Hair follicular keratinocyte (primary cell): Measurements from ENCODE around the genes MICU1 and FAM149B1.

GRCh38 chr10:72308351-72308988 is 34.7 kb downstream of the DDIT4 start:
- RAMPAGE, long total RNA = no peak

GRCh38 chr10:72318292-72318811 is 36.4 kb downstream of the DNAJB12 start:
- RAMPAGE, long total RNA = no peak

DNA sequence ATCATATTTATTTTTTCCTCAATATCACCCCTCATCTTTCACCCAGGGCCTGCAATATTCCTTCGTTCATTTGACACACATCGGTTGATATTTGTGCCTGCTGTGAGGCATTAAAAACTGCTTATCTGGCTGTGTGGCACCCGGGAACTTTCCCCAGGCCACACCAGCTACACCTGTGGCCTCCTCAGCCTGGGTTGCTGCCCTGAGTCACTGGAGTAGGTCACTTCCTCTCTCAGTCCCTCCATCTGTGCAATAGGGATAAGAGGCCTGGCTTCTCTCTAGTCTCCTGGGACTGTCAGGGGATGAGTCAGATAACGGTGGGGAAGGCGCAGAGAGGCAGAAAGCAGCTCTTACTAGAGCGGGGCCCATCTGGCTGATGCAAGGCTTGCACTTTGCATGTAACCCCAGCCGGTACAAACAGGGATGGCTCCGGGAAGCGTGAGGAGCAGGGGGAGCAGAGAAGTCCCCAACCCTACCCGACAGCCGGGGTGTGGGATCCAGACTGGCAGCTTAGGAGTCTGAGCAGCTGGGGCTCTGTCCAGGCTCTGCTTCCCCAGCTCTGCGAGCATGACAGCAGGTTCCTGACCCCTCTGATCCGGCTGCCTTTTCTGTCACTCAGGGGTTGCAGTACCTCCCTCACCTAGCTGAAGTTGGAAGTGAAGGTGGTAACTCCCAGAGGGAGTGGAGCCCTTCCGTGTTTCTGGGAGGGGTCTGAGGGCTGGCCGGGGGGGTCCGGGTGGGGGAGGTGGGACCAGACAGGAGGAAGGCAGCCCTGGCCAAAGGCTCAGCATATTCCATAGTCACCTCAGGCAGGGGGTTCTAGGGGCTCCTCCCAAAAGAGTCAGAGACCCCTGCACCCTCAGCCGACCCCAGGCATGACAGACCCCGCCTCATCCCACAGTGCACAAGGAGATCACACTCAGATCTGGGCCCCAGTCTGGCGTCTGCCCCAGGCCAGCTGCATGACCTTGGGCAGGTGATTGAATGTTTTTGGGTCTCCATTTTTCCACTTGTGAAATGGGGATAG is 33.8 kb downstream of the DNAJB12 start:
- RAMPAGE, long total RNA = no peak

DNA sequence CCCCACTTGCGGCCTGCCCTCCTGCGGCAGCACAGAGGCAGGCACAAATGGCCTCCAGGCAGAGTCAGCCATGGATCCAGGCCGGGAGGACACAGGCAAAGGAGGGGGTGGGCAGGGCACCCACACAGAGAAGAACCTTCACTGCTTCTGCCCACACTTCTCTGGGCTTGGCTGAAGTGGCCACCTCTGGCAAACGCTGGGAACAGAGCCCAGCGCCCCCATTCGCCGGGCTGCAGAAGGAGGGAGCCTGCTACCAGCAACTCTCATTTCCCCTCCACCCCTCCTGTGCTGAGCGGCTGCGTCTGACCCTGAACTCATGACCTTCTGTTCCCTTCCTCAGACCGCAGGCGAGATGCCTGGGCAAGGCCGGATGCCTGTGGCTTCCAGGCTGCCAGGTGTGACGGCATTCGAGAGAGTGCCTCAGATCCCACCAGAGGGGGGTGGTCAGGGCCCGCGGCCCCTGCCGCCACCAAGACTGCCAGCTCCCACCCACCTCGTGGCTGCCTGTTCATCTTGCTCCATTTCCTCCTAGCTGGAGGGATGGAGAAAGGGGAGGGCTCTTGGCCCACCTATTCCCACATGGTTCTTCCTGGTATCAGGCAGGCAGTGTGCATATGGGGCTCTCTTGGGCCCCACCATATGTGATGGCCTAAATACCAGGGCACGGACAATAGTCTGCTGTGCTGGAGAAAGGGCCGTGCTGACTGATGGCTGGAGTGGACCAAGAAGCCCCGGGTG is 19.8 kb downstream of the DNAJB12 start:
- RAMPAGE, long total RNA = no peak

- RAMPAGE, long total RNA = no peak
Observed at GRCh38 chr10:72340642-72341332, 13.9 kb downstream of the DNAJB12 start.

DNA sequence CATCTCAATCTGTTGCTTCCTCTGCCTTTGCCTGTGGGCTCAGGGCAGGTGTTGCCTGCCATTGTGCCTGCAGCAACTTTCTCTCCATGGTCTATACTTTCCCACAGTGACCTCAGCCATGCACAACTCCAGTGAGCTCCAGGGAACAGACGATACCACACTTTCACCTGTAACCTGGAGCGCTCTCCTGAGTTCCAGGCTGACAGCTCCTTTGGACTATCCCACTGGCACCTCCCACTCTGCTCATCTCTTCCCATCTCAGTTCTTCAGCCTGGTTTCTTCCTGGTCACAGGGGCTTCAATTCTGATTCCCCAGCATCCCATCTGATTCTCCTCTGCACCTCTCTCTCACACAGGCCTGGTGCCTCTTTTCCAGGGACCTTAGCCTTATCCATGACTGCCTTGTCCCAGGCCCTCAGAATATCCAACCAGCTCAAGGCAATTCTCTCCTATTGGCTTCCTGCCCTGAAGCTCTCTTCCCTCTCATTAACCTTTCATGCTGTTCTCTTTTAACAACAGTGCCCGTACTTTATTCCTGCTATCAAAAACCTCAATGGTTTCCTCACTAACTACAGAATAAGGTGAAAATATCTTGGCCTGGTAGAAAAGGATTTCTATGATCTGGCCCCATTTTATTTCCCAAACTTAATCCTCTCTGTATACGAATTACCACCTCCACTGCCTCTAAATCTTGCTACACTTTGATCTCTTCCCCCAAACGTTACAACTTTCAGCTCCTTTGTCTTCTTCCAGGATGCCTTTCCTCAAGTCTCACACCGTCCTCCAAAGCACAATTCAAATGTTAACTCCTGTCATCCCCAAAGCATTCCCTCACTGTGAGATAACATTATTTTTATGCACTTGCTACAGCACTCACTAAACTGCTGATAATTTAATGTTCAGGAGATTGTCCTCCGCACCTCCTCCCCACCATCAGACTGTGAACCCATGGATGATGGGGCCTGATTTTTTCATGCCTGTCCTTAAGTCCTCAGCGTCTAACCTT is 2.8 kb downstream of the DNAJB12 start:
- RAMPAGE, long total RNA = no peak

GRCh38 chr10:72353250-72353934 is 1.3 kb downstream of the DNAJB12 start:
- RAMPAGE, long total RNA = no peak

DNA sequence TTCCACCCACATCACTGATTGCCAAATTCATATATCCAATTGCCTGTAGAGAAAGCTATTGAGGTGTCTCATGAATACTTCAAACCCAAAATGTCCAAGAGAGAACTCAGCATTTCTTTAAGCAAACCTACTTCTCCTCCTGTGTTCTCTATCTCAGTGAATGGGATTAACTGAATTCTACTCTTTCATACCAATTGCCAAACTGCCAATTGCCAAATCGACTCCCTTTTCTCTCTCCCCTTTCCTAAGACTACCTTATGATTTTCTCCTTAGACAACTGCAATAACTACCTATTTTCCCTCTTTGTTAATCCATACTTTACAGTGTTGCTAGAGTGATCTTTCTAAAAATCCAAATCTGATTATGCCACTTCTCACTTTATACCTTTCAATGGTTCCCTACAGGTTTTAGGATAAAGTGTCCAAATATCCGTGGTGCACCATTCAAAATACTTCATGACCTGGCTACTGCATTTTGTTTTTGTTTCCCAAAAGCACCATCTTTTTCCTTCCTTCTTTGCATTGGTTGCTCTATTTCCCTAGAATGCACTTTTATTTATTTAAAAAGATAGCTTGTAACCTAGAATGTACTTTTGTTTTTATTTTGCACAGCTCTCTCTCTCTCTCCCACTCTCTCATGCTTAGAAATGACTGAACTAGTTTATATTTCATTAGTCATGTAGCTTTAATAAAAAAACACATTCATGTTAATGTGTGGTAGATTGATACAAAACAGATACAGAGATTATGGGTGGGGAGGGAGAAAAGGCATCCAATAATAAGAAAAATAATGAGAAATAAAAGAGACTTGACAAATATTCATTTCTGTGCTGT is 105.2 kb upstream of the DNAJB12 start:
- RAMPAGE, long total RNA = no peak

DNA sequence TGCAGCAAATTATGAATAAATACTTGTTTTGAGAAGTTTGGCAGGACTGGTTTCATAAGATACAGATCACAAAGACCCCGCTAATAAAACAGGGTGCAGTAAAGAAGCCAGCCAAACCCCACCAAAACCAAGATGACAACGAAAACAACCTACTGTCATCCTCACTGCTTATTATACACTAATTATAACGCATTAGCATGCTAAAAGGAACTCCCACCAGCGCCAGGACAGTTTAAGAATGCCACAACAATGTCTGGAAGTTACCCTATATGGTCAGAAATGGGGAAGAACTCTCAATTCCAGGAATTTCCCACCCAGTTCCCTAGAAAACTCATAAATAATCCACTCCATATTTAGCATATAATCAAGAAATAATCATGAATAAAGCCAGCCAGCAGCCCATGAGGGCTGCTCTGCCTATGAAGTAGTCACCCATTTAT is 20.8 kb downstream of the MICU1 start:
- RAMPAGE, long total RNA = no peak

DNA sequence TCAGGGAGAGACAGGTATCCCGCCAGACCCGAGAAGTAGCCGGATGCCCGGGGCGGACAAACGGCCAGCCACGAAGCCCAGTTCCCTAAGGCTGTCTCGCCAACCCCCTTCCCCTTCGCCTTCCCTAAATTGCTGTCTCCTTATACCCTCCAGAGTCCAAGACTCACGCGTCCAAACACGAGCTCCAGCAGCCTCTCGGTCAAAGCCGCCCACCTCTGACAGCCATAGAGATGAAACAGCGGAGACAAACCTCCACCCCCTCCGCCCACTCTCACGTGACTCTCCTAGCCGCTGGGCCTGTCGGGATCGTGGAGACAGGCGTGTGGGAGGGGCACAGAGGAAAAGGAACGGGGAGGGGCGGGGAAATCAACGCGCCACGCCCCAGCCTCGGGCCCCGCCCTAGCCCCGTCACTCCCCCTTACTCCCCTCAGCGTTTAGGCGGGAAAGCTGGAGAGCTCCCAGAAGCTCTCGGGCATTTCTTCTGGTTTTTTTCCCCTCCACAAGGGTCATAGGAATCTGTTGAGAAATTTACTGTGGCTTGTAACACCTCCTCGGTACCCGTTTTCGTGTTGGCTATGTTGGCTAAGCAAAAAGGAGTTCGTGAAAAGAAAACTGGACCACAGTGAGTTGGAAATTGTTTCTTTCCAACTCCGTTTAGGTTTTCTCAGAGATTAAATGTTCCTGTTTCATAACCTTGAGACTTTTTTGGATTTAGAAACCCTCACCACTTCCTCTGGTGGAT is at the start of gene MICU1:
MICU1 (minus strand) TSS at position 237 of the 742 bp plus-strand sequence.
- RAMPAGE, long total RNA = start-site peak on the minus strand centred at position 237 of the sequence, 73 bp wide, 72 and 24 reads in 2 replicates

DNA sequence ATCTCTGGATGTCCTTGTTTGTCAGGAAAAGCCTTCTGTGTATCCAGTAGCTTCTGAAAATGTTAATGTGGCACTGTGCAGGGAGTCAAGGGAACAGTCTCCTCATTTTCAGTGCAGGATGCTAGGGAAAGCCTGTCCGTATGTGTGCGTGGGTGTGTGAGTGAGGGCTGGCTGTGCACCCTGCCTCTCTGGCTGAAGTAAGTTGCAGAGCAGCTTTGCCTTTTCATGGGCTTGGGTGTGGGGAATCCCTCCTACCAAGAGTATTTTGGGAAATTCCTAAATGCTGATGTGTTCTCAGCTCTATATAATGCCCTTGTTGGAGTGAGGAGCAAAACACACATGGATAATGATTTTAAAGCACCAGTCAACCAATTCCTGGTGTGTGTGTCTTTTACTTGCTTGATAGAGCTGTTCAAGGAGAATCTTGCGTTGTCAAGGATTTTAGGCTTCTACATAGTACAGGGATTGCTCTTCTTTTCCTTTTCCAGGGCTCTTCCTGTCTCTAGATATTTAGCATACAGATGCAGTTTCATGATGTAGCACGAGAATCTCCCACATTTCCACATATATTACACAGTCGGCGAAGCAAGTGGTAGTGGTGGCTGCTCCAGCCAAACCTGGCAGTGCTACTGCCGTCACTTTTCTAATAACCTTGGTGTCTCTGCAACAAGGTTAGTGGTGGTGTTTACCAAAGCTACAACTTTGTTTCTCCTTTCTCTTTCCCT is 92.8 kb downstream of the MCU start:
- RAMPAGE, long total RNA = no peak

DNA sequence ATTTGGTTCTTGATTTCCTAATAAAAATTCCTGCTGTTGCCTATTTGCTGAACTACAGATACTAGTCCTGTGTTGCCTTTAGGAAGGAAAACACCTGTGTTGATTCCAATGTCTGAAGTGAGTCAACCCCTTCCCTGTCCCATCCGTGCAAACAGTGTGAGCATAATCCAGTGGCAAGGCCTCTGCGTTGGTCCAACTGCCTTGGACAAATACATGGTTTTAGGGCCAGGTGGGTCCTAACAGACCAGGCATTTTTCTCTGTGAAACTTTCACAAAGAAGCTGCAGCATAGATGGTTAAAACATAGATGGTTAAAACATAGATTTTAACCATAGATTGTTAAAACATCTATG is 1.7 kb downstream of the PLA2G12B start:
- RAMPAGE, long total RNA = no peak

GRCh38 chr10:72953735-72954080 is 898 bp downstream of the PLA2G12B start:
- RAMPAGE, long total RNA = no peak

DNA sequence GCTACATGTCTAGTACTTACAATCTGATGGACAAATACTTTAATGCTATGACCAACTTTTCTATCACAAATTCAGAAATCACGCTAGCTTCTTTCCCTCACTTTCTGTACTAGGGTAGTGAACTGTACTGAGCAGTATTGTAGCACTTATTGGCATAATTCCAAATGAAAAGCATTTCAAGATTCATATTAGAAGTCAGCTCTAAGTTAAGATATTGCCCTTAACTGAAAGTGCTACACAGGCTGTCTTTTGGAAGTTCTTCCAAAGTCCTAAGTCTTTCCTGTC is 13.5 kb downstream of the P4HA1 start:
- RAMPAGE, long total RNA = no peak

DNA sequence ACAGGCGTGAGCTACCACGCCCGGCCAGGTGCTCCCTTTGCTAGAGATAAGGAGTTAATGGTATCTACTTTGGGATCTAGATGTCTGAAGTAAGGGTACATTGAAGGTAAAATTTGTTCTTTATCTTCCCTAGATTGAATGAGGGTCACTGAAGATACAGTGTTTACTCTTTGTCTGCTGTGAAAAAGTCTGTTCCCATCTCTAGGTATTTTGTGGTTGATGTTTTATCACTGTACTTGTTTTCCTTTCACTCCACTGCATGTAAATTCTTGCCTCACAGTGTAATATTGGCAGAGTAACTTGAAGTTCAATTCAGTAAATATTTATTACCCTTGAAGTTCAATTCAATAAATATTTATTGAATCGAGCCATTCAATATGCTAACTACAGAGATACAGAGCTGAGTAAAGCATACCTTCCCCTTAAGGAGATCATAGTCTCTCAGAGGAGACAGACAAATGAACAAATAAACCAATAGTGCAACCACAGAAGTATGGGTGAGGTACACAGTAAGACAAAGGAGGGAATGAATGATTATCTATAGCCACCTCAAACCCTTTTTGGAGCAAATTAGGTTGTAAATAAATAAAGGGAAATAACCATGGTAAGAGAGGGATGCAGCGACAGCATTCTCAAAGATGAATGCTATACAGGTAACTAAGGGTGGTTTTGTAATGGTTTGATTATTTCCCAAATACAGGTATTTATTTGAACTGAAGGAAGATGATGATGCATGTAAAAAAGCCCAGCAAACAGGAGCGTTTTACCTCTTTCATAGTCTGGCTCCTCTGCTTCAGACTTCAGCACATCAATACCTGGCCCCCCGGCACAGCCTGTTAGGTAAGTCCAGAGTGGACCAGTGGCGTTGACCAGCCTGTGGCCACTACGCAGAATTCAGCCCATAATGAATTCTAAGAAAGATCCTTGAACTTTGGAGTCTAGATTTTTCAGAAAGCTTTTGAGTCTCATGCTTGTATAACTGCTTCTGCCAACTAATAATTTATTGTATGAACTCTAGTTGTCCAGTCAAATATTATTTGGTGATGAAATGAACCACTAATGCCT is 9.4 kb downstream of the NUDT13 start:
- RAMPAGE, long total RNA = no peak

- RAMPAGE, long total RNA = no peak
Observed at GRCh38 chr10:73165871-73166187, 2.0 kb downstream of the ECD start.

DNA sequence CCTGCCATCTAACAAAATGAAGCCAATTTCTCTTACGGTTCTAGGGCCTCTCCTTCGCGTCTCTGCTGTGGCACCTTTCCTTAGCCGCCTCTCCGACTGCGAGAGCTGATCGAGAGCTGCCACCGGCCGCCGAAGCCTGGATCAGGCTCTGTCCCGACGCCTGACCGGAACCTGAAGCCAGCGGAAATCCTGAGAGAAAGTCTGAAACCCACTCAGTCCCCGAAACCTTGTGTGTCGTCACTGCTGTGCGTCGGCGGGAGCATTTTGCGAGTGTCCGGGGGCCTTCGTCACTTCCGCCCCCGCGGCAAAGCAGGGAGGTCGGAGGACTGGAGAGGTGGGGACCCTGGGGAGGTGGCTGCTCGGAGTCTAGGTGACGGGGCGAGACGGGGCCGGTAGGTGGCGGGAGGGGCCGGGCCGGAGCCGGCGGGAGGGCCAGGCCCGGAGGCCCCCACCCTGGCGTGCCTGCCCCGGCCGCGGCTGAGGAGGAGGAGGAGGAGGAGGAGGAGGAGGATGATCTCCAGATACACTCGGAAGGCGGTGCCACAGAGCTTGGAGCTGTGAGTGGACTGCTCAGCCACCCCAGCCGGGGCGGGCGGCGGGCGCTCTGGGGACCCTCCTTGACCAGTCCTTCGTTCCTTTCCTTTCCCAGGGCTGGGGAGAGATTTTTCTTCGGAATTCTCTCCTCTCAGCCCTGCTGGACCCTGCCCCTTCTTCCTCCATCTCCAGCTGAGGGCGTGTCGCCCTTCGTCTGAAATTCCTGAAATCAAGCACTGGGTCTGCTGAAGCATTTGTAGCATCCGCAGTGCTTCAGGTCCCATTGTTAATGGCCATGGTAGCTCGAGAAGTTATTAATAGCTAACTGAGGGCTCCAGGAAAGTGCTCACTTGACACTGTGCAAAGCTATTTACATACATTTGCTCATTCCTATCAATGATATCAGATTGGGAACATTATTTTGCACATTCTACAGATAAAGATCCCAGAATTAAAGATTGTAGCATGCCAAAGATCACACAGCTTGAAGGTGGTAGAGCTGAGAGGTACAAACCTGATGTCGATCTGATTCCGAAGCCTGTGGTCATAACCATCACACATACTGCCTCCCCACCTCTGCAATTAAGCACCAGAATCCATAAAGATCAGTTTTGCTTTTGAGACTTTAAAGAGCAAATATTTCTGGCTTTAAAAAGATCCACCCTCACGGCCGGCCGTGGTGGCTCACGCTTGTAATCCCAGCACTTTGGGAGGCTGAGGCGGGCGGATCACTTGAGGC is at the start of gene FAM149B1:
FAM149B1 (plus strand) TSS at position 290 of the 1,273 bp plus-strand sequence.
- RAMPAGE, long total RNA = no peak

- RAMPAGE, long total RNA = no peak
Observed at GRCh38 chr10:73357186-73357572, 1.5 kb downstream of the CFAP70 start.

DNA sequence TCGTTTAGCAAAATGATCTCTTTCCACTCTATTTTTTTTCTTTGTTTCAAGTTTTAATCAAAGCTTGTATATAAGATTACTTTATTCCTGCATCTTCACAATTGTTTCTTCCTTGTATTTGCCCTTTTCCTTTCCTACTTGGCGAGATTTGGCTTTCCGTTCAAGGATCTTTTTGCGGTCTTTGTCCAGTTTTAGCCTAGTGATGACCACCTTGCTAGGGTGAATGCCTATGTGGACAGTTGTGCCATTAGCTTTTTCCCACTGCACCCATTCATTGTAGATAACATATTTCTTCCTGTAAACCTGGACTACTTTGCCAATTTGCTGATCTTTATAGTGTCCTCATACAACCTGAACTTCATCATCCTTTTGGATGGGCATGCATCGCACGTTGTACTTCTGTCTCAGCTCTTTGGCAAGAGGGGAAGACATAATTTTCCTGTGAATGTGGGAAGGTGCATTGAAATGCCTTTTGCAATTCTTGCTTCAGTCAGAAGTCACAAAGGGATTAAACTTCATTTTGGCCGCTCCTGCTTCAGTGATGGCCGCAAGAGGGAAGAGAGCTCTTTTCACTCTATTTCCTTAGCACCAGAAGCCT is 8.4 kb upstream of the ANXA7 start:
- RAMPAGE, long total RNA = no peak

DNA sequence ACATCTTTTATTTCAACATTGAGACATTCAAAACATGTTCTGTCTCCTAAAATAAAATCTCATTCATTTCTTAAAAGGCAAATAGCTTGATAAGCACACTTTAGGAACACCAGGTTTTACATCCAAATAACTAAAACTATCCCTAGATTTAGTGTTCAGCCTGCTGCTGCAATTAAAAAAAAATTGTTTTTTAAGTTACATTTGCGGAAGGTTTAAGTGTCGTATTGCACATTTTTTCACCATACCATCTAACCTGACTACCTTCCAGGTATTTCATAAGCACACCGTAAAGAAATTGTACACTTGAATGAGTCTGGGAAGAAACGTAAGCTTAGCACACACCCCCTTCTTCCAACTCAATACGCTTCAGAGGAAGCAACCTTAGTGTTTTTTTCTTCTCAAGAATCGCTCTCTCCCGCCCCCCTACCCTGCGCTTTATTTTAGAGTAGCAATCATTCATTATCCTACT is 16.4 kb downstream of the MYOZ1 start:
- RAMPAGE, long total RNA = no peak